Measurements from ENCODE around the gene CYB5D1.

- PRO-cap, result no peak
These were observed 16.0 kb downstream of the SLC35G6 start for GRCh38 chr17:7497176-7497790.

DNA sequence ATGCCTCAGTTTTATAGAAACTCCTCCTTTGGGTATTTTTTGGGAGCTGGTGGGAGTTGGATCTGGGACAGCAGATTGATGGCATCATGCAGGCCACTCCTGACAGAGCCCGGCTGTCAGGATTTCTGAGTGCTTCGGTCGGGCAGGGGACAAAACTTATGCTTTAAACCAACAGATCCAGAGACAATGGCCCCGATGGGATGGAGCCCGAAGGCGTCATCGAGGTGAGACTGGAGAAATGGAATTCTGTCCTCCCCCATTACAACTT lies 1.4 kb downstream of the EIF4A1 start:
- PRO-cap, result no peak

- PRO-cap, result no peak
These were observed 4.7 kb downstream of the ATP1B2 start for GRCh38 chr17:7655211-7655946.

GRCh38 chr17:7669041-7669572 lies 18.2 kb downstream of the TP53 start:
- PRO-cap, result no peak

DNA sequence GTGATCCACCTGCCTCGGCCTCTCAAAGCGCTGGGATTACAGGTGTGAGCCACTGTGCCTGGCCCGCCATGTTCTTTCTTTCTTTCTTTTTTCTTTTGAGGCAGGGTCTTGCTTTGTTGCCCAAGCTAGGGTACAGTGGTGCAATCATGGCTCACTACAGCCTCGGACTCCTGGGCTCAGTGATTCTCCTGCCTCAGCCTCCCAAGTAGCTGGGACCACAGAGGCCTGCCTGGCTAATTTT lies 9.2 kb downstream of the TP53 start:
- PRO-cap, result no peak

GRCh38 chr17:7685744-7686361 lies 1.4 kb downstream of the TP53 start:
- PRO-cap, result bidirectional peak, plus-strand start at chr17:7686169, minus-strand start at chr17:7686031

GRCh38 chr17:7837316-7838077 lies 3.5 kb downstream of the KDM6B start:
- PRO-cap, result no peak

- PRO-cap, result bidirectional peak, plus-strand start at chr17:7842349, minus-strand start at chr17:7842179
These were observed 8.1 kb downstream of the KDM6B start for GRCh38 chr17:7842136-7842489.

DNA sequence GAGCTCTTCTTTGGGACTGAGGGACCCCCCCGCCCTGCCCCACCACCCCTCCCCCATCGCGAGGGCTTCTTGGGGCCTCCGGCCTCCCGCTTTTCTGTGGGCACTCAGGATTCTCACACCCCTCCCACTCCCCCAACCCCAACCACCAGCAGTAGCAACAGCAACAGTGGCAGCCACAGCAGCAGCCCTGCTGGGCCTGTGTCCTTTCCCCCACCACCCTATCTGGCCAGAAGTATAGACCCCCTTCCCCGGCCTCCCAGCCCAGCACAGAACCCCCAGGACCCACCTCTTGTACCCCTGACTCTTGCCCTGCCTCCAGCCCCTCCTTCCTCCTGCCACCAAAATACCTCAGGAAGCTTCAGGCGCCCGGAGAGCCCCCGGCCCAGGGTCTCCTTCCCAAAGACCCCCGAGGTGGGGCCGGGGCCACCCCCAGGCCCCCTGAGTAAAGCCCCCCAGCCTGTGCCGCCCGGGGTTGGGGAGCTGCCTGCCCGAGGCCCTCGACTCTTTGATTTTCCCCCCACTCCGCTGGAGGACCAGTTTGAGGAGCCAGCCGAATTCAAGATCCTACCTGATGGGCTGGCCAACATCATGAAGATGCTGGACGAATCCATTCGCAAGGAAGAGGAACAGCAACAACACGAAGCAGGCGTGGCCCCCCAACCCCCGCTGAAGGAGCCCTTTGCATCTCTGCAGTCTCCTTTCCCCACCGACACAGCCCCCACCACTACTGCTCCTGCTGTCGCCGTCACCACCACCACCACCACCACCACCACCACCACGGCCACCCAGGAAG lies 6.9 kb upstream of the TMEM88 start:
- PRO-cap, result no peak

DNA sequence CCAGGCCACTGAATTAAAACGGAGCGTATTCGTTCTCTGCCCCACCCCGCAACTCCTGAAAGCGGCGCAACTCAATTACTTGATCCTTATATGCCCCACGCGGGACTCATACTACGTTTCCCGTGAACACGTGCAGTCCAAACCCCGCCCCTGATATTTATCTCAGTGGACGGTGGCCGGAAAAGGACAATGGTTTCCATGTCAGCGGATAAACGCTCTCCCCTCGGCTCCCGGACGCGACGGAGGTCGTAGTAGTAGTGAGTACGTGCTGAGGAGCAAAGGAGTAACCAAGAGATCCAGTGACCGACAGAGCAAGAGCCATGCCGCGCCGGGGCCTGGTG lies at the start of gene CYB5D1:
Gene CYB5D1 (plus strand): TSS at position 189 of the 341 bp plus-strand sequence.
- PRO-cap, result bidirectional peak, plus-strand start at position 257 of the sequence, minus-strand start at position 113 of the sequence

GRCh38 chr17:7883648-7884283 lies 4.8 kb upstream of the CHD3 start:
- PRO-cap, result no peak

DNA sequence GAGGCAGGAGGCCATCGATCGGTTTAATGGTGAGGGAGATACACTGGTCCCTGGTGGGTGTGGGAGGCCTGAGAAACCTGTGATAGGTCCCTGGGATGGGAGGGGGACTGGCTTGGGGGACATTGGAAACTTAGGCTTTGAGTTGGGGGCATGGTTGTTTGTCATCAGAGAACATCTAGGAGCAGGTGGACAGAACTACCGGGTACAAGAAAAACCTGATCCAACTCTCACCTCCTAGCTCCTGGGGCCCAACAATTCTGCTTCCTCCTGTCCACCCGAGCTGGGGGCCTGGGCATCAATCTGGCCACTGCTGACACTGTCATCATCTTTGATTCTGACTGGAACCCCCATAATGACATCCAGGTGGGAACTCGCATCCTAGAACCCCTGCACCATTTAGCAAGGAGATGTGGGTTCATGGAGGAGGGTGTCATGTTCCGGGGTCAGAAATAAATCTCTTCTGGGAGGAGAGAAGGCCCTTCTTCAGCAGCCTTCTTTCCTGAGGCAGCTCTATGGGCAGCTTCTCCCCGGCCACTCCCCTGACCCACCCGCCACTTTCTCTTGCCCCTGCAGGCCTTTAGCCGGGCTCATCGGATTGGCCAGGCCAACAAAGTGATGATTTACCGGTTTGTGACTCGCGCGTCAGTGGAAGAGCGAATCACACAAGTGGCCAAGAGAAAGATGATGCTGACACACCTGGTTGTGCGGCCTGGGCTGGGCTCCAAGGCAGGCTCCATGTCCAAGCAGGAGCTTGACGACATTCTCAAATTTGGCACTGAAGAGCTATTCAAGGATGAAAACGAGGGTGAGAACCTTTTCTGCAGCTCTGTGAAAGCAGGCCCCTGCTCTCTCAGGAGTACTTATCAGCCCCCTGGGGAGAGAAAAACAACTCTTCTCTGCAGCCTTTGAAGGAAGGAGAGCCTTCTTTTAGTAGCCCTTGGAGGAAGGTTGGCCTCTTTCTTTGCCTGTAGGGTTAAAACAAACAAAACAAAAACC lies 13.1 kb downstream of the RNF227 start:
- PRO-cap, result no peak

- PRO-cap, result no peak
These were observed 841 bp upstream of the RNF227 start for GRCh38 chr17:7916914-7917345.

DNA sequence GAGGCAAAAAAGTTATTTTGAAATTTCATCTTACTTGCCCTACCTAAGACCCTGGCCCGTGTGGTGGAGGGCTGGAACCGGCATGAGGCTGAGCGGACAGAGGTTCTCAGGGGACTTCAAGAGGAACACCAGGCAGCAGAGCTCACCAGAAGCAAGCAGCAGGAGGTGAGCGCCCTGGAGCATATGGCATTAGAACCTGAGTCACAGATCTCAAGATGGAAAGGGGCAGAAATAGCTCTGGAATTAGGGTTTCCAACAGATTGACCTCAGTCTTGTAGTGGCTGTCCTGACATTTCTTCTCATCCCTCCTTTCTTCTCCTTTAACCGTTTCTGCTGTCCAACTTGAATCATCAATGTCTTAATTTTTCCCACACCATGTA lies 4.6 kb downstream of the CNTROB start:
- PRO-cap, result no peak

- PRO-cap, result unidirectional peak, plus-strand start at chr17:8016469
These were observed 13.5 kb downstream of the GUCY2D start for GRCh38 chr17:8015582-8016662.

GRCh38 chr17:8019019-8019574 lies 16.7 kb downstream of the GUCY2D start:
- PRO-cap, result no peak

DNA sequence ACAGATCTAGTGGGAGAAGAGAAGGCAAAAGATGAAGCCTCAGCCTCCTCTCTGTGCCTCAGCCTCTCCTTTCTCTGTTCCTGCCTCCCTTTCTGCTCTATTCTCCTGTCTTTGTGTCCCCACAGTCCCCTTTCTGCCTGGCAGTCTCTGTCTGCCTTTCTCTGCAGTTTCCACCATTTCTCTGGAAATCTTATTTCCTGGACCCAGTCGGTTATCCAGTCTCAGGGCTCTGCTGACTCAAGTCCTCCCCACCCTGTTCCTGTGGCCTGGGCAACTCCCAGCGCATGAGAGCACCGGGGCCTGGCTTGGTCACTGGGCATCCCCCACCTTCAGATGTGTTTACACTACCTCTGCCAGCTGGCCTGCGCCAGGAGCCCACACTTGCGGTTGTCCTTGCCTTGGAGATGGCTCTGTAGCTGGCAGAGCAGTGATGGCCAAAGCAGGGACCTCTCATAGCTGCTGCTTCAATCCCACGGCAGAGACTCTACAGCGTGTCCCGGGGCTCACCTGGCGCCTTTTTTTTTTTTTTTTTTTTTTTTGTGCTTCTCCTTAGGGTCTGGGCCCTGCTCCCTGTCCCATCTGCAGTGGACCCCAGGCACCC lies 17.3 kb downstream of the GUCY2D start:
- PRO-cap, result no peak

DNA sequence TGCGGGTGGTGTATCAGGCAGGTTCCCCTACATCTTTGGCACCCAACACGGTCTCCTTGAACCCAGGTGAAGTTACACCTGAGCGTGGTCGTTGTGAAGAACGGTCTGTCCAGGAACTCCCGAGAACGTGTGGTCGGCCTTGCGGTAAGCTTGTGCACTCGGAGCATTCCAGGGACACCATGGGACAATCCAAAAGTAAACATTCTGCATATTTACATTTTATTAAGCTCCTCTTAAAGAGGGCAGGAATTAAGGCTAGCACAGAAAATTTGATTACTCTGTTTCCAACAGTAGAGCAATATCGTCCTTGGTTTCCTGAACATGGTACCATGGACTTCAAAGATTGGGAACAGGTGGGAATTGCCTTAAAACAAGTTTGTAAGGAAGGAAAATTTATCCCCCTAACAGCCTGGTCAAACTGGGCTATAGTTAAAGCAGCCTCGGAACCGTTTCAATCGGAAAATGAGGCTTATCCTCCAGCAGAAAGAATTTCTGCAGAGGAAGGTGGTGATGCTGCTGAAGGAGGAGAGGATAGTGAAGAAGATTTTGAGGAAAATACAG lies 18.2 kb downstream of the ALOX15B start:
- PRO-cap, result no peak

DNA sequence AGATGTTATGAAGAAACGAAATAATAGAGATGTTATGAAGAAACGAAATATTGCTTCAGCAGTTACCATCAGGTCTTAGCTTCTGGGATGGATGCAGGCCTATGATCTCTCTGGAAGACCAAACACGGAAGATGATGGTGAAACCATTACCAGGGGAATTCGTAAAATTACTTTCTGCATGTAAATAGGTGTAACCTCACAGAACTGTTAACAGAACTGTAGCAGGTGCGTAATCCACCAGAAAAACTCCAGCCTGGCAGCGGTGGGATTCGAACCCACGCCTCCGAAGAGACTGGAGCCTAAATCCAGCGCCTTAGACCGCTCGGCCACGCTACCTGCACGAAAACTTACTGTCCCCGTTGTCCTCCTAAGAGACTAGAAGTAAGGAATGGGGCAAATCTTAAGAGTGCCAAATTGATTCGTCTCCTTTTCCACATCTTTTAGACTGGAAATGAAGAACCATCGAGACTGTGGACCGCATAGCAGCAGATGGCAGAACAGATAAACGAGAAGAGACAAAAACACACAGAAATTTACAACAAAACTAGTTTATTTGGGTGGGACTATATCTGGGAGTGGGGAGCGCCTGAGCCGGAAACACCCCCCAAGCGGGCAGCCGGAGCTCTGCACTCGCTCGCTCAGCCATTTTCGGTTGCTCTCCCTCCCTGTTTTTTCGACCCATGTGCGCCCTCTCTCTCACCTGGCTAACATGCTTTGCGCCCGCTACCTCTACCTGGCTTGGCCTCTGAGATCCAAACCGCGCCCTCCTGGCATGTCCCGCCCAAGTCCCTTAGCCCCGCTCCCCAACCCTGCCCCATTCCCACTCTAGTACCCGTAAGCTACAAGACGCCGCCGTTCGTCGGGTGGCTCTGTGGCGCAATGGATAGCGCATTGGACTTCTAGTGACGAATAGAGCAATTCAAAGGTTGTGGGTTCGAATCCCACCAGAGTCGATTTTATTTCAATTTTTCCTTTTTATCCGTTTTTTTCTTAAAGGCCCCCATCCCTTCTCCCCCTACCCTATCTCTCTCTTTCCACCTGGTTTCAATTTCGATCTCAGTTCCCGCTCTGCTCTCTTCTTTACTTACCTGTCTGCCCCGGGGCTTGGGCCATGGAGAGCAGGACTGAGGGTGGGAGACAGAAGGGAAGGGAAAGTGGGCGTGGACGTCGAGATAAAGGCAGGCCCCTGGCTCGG lies 2.1 kb upstream of the ALOXE3 start:
- PRO-cap, result unidirectional peak, minus-strand start at position 341 of the sequence; bidirectional peak, plus-strand start at position 862 of the sequence, minus-strand start at position 706 of the sequence

DNA sequence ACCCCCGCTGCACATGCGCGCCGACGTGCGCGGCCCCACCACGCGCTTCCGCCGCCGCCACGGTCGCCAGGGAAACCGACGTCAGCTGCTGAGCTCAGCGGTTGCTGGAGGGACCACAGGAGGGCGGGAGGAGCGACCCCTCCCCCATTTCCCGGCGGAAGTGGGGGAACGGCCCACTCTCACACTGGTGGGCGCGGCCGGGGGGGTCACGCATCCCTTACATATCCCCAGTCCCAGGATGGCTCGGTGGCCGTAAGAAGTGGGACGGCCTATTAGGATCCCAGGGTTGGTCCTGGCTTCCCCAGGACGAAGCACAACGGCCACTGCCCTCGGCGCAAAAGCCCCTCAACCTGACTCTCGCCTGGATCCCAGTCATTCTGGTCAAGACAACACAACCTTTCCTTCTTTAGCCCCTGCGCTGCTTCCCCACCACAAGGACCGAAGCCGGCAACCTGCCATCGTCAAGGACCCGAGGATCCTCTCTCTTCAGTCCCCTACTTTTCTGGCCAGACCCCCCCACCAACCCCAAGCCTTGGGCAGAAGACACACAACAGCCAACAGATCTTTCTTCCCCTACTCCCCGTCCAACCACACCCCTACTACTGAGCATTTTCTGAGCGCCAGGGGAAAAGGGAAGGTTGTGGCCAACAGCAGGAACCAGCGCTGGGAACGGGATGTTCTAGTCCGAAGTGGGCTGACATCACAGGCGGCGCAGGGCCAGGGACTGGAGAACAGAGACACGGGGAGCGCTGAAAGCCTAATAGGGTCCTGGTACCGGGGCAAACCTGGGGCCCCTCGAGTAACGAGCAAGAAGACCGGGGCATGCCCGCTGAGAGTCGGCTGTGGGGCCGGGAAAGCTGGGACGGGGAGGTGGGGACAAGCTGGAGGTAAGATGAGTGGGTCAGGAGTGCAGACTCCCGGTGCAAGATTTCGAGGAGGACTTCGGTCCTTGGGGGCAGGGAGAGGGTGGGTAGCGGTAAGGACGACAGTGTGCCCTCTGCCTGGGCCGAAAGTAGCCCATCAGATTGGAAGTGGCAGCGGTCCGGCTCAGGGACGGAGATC lies 627 bp downstream of the PER1 start:
- PRO-cap, result bidirectional peak, plus-strand start at position 230 of the sequence, minus-strand start outside the sequence

Data from WTC11 (cell line).